Subcutaneous adipose tissue (tissue), 3 donors: ENCODE measurements around a stretch of chr14.

DNA sequence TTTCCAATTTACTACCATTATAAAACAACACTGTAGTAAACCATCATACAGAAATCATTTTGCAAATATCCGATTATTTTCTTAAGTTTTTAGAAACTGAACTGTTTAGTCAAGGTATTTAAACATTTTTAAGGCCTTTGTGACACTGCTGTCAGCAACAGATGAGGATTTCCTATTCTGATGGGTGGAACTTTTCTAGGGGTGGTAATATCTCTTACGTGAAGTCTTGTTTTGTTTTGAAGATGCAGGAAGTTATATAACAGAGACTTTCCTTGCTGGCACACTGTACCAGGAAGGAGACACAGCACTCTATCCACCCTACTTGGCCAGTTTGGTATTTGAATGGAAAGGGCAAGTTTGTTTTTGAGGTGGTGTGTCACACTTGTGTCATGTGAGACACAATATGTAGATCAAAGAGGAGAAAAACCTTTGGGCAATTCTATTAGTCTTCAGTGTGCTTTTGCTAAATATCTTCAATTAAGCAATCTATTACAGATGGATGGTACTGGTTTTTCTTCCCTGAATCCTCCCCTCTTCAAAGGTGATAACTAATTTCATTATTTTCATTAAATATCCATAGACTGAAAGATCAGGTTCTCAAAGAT, 51.6 kb upstream of the SRP54 start:
- PRO-cap, result no peak
- RAMPAGE, long total RNA, 3 experiments, result no peak in any of the 3 experiments

- PRO-cap, result no peak
- RAMPAGE, long total RNA, 3 experiments, result no peak in any of the 3 experiments
Observed at GRCh38 chr14:34983181-34983638, 418 bp downstream of the SRP54 start.

- PRO-cap, result no peak
- RAMPAGE, long total RNA, 3 experiments, result no peak in any of the 3 experiments
Observed at GRCh38 chr14:35050439-35051115, 4.5 kb downstream of the FAM177A1 start.

- PRO-cap, result no peak
- RAMPAGE, long total RNA, 3 experiments, result no peak in any of the 3 experiments
Observed at GRCh38 chr14:35197058-35197505, 74.7 kb downstream of the PRORP start.

- PRO-cap, result no peak
- RAMPAGE, long total RNA, 3 experiments, result no peak in any of the 3 experiments
Observed at GRCh38 chr14:35285189-35285833, 6.9 kb upstream of the PSMA6 start.

GRCh38 chr14:35287204-35288161, 4.7 kb upstream of the PSMA6 start:
- PRO-cap, result no peak
- RAMPAGE, long total RNA, 3 experiments, result no peak in any of the 3 experiments

DNA sequence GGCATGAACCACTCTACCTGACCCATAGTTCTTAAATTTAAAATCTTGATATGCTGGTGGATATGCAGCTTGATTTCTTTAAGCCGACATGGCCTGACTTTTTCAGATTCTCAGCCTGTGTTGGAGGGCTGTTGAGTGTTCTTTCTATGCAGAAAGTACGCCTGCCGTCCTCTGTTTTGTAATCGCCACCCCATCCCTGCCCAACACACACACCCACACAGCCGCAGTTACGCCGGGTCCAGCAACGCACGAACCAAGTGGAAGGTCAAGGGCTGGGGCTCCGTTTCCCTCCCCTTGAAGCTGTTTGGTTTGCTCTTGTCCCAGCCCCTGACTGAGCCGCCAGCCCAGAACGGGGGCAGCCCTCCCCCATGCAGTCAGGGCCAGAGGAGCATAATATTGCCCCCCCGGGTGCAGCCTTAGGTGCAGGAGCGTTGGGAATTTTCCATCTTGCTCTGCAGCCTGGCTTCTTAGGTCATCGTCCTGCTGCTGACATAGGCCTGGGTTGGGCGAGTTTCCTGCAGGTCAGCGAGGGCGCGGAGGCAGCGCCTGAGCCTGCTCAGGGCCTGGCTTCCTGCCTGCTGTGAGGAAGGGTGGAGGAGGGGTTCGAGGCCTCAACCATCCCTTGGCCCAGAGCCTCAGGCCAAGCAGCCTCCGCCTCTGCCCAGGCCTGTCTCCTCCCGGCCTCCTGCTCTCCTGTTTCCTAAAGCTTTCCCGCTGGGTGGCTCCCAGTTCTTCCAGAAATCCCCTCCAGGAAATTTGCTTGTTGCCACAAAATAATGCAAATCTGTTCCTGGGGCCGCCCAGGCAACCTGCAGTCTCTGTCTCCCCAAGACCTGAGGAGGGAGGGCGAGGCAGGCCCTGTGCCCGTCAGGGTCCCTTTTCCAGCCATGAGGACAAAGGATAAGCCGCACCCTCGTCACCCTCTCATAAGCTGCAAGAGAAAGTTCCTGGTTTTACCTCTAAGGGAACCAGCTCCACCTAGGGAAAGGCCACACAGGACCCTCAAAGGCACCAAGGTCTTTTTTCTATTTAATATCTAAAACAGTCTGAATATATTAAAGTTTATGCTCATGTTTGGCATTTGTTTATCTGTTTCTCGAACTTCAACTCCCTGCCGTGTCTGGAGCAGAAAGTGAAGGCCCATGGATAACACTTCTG, 44.5 kb downstream of the PSMA6 start:
- PRO-cap, result bidirectional peak, plus-strand start at position 347 of the sequence, minus-strand start at position 202 of the sequence
- RAMPAGE, long total RNA, 3 experiments, result no peak in any of the 3 experiments

DNA sequence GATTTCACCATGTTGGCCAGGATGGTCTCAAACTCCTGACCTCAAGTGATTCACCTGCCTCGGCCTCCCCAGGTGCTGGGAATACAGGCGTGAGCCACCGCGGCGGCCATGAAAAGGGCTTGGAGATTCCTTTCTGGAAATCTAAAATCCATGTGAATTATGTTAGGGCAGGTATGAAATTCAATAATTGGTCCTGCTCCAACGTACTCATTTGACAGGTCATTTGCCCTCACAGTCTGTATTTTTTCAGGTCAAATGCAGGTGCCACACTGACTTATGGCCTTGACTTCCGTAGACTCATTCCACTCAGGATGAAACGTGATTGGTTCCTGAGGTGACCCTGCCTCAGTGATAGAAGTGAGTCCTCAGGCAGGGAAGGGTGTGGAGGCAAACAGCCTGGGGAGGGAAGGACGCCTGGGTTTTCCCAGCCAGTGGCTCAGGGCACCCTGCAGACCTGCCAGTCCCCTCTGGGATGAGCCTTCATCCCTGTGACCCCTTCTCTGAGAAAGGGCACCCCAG, 48.6 kb downstream of the PSMA6 start:
- PRO-cap, result no peak
- RAMPAGE, long total RNA, 3 experiments, result no peak in any of the 3 experiments

DNA sequence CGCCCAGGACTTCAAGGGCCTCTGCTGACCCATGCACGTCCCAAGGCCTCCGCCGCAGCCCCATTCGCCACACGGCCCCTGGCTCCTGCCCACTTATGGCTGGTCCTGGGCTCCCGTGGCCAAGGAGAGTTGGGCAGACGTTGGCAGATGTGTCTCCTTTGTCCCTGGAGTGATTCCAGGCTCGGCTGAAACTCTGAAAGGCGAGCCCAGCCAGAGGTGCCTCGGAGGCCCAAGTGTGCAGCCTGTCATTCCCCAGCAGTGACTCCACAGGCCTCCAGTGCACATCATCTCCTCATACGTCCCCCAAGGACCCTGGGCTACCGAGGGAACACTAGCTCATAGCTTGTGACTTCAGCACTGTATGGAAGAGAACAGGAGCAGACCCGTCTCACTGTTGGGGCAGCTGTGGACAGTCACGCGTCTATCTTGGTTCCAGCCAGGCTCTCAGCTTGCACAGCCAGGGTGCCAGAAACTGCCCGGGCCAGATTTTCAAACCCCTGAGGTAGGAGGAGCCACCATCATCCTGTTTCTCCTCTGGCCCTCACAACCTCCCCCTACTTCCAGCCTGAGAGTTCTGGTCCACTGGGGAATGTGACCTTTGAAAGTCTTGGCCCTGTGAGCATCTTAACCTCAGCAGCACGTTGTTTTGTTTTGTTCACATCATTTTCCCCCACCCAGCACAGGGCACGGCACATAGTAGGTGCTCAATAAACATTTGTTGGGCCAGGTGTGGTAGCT, 50.2 kb downstream of the PSMA6 start:
- PRO-cap, result bidirectional peak, plus-strand start at position 391 of the sequence, minus-strand start at position 266 of the sequence
- RAMPAGE, long total RNA, 3 experiments, result no peak in any of the 3 experiments

DNA sequence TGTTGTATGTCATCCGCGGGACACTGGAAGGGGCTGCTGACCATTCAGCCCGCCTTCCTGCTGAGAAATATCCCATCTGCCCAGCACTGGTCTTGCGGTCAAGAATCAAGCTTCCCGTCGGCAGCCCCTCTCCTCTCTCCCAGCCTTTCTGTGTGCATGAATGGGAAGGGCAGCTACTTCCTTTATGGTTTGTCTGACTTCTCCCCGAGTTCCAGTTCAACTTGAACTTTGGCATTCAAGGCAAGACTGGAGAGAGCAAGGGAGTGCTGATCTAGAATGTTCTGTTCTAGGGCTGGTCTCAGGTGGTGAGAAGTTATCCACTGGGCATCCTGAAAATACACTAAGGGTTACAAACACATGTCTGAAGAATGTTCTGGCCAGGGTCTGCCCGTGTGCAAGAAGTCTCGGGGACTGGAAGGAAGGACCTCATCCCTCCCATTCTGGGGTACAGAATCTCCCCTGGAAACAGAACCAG, 51.6 kb downstream of the PSMA6 start:
- PRO-cap, result bidirectional peak, plus-strand start at position 400 of the sequence, minus-strand start at position 150 of the sequence
- RAMPAGE, long total RNA, 3 experiments, result no peak in any of the 3 experiments

DNA sequence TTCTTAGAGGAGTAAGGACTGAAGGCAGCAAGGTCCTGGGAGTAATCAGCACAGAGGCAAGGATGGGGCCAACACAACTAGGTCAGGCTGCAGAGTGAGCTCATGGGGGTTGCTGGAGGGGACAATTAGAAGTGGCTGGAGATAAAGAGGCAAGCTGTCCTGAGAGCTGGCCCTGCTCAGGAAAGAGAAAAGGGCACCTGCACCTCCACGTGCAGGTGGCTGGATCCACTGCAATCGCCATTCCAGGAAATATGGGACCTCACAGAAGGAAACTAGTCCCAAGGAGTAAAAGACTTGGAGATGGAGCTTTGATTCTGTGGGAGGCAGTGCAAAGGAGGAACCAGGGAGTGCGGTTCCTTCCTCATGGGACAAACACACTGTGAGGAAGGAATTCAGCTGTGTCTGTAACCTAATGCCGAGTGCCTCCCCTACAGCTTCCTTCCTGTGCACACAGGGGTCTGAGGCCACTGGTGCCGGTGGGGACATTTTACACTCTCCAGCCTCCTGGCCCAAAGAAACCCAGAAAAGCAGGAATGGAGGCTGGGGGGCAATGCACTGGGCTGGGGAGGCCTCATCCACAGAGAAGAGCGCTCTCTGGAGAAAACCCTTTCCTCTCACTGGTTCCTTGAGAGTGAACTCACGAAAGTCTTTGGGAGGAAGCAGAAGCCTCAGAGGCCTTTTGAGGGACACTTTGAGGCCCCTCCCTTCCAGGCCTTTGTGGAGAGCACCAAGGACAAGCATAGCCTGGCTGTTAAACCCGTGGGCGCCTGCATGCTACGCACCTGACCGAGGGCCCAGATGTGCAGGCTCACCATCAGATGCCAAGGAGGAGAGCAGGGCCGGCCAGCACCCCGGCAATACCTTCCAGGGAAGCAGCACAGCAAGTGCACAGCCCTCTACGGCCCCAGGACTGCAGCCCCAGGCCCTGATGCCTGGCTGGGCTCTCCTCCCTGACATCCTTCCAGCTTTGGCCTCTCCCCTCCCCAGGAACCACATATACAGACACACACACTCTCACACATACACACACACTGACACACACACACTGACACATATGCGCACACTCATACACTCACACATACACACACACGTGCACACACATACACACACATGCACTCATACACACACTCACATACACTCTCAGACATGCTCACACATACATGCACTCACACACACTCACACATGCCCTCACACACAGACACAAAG, 52.1 kb downstream of the NFKBIA start:
- PRO-cap, result no peak
- RAMPAGE, long total RNA, 3 experiments, result no peak in any of the 3 experiments

- PRO-cap, result no peak
- RAMPAGE, long total RNA, 3 experiments, result start-site peak on the minus strand in 1 of 3 experiments, at chr14:35706580-35706907 at its widest, 5 to 7 reads per replicate
Observed at GRCh38 chr14:35706323-35707146, 102.6 kb downstream of the RALGAPA1 start.

- PRO-cap, result no peak
- RAMPAGE, long total RNA, 3 experiments, result no peak in any of the 3 experiments
Observed at GRCh38 chr14:35717873-35718519, 91.1 kb downstream of the RALGAPA1 start.

- PRO-cap, result no peak
- RAMPAGE, long total RNA, 3 experiments, result start-site peak on the minus strand in 1 of 3 experiments, at chr14:35723226-35723258 at its widest, 26 reads per replicate
Observed at GRCh38 chr14:35722880-35723448, 86.1 kb downstream of the RALGAPA1 start.

DNA sequence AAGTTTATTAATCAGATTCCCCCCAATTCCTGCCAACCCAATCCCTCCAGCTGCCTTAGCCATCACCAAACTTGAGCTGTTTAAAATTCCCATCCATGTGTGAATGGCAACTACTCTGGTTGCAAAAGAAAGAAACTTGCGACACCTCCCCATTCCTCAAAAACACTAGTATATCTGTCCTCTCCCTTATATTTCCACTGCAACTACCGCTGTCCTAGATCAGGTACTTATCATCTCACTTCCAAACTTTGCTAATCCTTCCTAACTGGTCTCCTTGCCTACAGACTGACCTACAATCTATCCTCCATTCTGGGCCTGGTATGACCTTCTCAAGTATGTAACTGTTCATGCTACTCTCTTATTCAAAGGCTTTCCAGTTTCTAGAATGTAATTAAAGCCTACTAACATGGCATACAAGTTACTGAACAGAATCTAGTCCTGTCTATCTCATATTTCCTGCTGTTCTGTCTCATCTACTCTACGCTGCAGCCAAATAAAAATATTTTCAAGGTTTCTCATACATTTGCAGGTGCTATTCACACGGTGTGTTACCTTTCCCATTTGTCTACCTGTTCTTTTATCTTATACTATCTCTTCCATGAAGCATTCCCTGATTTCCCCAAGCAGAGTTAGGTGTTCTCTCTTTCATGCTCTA, 69.4 kb downstream of the RALGAPA1 start:
- PRO-cap, result no peak
- RAMPAGE, long total RNA, 3 experiments, result no peak in any of the 3 experiments

GRCh38 chr14:35861135-35861684, 35.1 kb downstream of the BRMS1L start:
- PRO-cap, result no peak
- RAMPAGE, long total RNA, 3 experiments, result no peak in any of the 3 experiments

GRCh38 chr14:36068660-36069199, 242.6 kb downstream of the BRMS1L start:
- PRO-cap, result no peak
- RAMPAGE, long total RNA, 3 experiments, result no peak in any of the 3 experiments

GRCh38 chr14:36430514-36431244, 89.4 kb downstream of the NKX2-1 start:
- PRO-cap, result no peak
- RAMPAGE, long total RNA, 3 experiments, result no peak in any of the 3 experiments

DNA sequence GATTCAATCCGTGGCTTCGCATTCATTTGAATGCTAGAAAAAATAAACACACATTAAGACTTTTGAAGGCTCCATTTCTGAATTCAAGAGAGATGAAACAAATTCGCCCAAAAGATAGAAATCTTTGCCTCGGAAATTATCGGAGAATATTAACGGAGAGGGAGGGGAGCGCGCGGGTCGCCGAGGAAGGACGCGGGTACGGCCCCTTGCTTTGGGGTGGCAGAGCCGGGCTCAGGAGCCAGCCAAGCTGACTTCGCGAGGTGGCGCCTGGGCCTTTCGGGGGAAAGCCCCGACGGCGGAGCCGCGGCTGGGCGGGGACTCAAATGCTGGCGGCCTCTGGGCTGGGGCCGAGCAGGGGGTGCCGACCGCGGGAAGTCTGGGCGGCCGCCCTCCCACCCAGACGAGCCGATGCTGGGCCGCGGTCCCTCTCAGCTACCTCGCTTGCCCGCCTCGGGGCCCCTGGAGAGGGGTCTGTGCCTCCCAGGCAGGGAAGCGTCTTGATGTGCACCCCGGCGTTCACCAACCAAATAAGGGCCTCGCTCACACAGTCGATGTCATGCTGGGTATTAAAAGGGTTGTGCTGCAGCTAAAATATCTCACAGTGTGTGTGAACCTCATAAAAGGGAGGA, 14.7 kb downstream of the NKX2-1 start:
- PRO-cap, result no peak
- RAMPAGE, long total RNA, 3 experiments, result no peak in any of the 3 experiments

GRCh38 chr14:36507078-36507759, 12.8 kb downstream of the NKX2-1 start:
- PRO-cap, result no peak
- RAMPAGE, long total RNA, 3 experiments, result no peak in any of the 3 experiments